Mesangial cell (primary cell): ENCODE measurements around the genes GTPBP6 and AKAP17A.

DNA sequence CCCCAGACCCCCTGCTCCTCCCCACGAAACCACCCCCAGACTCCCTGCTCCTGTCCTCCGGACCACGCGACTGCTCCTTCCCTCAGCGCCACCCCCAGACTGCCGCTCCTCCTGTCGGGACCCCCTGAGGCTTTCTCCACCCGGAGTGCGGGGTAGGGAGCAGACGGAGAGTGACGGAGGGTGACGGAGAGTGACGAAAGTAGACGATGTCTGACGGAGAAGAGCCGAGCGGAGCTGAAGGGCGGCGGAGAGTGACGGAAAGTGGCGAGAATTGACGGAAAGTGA lies 267.3 kb upstream of the PLCXD1 start:
- RAMPAGE, long total RNA: no peak

GRCh38 chrX:267672-268327 lies 13.4 kb upstream of the PLCXD1 start:
- RAMPAGE, long total RNA: no peak

- RAMPAGE, long total RNA: no peak
Measured at GRCh38 chrX:287669-288134, 6.5 kb downstream of the PLCXD1 start.

DNA sequence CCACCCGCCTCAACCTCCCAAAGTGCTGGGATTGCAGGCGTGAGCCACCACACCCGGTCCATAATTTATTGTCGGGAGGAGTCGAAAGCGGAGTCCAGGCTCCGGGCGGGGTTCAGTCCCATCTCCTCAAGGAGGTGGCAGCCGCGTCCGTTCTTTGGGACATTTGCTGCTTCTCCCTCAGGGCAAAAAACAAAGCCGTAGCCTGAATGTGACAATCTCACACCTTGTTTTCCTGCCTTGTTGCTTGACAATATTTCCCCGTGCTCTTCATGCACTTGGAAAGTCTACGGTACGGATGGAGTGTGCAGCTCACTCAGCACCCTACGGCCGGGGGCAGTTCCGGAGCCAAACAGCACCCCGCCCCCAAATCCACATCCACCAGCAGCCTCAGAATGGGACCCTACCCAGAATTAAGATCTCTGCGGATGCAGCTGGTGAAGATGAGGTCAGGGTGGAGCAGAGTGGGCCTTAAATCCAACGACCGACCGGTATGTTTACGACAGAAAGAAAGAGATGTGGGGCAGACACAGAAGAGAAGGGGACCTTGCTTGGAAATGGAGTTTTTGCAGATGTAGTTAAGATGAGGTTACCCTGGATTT lies 9.5 kb downstream of the GTPBP6 start:
- RAMPAGE, long total RNA: no peak

- RAMPAGE, long total RNA: no peak
Measured at GRCh38 chrX:318269-318979, at the start of gene GTPBP6. GTPBP6 (minus strand) TSS chrX:318796.

DNA sequence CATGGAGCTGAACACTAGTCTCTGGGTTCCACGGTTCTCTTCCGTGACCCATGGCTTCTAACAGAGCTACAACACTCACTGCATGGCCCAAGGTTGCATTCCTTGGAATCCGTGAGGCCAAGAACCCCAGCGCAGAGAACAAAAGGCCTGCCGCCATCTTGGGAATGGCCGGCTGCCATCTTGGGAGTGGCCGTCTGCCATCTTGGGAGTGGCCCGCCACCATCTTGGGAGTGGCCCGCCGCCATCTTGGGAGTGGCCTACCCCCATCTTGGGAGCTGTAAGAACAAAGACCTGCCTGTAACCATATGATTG lies 152.3 kb downstream of the CRLF2 start:
- RAMPAGE, long total RNA: no peak

DNA sequence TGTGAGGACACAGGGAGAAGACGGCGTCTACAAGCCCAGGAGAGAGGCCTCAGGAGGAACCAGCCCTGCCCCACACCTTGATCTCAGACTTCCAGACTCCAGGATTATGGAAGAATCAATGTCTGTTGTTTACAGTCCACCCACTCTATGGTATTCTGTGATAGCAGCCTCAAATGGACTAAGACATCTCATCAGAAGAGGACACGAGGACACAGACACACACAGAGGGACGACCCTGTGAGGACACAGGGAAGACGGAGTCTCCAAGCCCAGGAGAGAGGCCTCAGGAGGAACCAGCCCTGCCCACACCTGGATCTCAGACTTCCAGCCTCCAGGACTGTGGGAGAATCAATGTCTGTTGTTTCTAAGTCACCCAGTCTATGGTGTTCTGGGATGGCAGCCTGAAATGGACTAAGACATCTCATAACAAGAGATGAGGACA lies 3.7 kb downstream of the SLC25A6 start:
- RAMPAGE, long total RNA: no peak

GRCh38 chrX:1420866-1421377 lies 29.0 kb upstream of the SLC25A6 start:
- RAMPAGE, long total RNA: no peak

DNA sequence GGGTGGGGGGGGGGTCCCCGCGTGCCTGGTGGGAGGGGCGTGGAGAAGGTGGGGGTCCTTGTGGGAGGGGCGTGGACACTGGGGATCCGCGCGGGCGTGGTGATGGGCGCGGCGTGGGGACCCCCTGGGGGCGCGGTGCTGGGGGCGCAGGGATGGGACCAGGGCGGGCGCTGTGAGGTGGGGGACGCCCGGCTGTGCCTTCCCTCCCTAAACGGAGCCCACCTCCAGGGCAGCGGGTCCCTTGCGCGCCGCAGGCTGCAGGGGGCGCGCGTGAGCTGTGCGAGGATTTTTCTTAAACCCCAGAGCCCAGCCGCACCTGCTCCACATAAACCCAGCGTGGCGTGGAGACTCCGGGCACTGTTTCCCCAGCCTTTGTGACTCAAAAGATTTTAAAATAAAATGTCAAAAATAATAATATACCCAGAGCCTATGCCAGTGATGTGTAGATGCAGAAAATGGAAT lies 1.4 kb upstream of the ASMTL start:
- RAMPAGE, long total RNA: no peak

- RAMPAGE, long total RNA: no peak
Measured at GRCh38 chrX:1493907-1494623, 41.4 kb upstream of the ASMTL start.

DNA sequence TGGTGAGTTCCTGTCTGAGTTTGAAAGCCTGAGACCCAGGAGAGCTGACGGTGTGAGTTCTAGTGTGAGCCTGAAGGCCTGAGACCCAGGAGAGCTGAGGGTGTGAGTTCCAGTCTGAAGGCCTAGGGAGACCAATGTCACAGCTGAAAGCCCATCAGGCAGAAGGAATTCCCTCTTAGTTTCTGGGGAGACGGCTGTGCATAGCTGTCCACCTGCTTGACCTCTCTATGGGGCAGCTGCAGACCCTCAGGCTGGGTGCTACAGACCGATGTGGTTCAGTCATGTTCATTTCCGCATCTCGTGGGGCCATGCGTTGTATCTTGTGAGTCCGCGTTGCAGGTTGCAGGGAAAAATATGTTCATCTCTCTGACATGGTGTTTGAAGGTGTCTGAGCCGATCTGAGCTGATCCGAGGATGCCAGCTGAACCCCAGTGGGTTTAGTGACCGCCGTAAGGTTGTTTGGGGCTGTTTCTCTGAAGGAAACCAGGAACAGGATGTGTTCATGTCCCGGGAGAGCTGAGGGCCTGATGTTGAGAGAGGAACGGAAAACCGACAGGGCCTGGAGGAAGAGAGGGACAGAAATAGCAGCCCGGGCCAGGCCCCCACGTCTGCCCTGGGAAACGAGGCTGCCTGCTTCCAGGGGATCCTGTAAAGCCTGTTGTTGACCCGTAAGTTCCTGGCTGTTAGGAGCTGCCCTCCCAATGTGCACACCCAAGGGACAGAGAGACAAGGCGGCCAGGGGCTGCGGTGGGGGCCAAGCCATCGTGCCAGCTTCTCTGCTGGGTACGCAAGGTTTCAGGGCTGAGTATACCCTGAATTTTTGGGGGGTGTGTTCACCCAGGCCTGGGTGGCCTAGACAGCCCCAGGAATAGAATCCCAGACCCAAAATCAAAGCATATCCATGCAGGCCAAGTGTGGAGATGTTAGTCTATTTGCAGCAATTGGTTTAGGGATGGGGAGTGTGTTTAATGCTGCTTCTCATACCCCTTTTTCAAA lies 9.8 kb upstream of the P2RY8 start:
- RAMPAGE, long total RNA: no peak

GRCh38 chrX:1591253-1591958 lies at the start of gene AKAP17A:
AKAP17A (plus strand) TSS chrX:1591604.
- RAMPAGE, long total RNA: no peak

- RAMPAGE, long total RNA: no peak
Measured at GRCh38 chrX:1592279-1593196, 1.1 kb downstream of the AKAP17A start.

GRCh38 chrX:2180243-2181176 lies 320.3 kb downstream of the DHRSX start:
- RAMPAGE, long total RNA: no peak

- RAMPAGE, long total RNA: no peak
Measured at GRCh38 chrX:2370672-2371384, 129.9 kb downstream of the DHRSX start.

DNA sequence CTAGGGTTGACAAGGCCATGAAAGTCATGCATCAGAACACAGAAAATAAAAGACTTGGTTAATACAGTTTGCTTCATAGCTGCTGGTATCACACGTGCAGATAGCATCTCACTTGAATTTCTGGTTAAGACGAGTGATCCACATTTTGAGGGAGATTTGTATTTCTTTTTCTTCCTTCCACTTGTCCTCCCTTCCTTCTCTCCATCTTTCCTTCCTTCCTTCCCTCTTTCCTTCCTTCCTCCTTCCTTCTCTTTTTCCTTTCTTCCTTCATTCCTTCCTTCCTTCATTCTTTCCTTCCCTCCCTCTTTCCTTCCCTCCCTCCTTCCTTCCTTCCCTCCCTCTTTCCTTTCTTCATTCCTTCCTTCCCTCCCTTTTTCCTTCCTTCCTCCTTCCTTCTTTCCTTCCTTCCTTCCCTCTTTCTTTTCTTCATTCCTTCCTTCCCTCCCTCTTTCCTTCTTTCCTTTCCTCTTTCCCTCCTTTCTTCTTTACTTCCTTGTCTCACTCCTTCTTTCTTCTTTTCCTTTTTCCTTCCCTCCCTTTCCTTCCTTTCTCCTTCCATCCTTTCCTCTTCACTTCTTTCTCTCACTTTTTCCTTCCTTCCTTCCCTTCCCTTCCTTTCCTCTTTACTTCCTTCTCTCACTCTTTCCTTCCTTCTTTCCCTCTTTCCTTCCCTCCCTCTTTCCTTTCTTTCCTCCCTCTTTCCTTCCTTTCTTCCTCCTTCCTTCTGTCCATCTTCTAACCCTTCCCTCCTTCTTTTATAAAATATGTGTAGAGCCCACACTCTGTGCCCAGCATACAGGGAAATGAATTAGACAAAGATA lies 74.4 kb downstream of the DHRSX start:
- RAMPAGE, long total RNA: no peak

DNA sequence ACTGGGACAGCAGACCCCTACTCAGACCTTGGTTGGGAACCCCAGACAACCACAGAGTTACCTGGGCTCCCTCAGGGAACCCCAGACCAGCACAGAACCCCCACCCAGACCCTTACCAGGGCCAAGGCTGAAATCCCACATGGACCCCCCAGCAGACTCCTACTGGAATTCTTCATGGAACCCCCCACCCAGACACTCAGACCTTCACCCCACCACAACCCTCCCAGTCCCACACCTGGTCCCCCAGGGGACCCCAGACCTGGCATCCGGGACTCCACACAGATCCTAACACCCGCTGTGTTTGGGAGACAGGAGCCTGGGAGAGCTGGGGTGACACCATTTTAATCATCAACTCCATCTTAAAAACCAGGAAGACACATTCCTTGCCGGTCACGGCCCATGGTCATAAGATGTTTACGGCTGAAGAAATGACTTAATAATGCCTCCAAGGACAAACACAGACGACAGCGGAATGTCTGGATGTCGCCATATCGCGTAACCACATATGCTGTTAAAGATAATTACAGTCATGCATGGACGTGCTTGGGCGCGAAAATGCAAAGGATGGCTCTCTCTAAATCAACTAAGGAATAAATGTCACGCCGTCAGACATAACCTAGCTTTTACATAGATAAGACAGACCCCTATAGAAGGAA lies 1.9 kb upstream of the DHRSX start:
- RAMPAGE, long total RNA: no peak

- RAMPAGE, long total RNA: no peak
Measured at GRCh38 chrX:2606865-2607174, 84.3 kb upstream of the CD99 start.

GRCh38 chrX:2689960-2690825 lies 902 bp upstream of the CD99 start:
- RAMPAGE, long total RNA: no peak

GRCh38 chrX:2708573-2709451 lies 17.7 kb downstream of the CD99 start:
- RAMPAGE, long total RNA: no peak